A375 (cell line): Measurements from ENCODE around the gene TM6SF1.

DNA sequence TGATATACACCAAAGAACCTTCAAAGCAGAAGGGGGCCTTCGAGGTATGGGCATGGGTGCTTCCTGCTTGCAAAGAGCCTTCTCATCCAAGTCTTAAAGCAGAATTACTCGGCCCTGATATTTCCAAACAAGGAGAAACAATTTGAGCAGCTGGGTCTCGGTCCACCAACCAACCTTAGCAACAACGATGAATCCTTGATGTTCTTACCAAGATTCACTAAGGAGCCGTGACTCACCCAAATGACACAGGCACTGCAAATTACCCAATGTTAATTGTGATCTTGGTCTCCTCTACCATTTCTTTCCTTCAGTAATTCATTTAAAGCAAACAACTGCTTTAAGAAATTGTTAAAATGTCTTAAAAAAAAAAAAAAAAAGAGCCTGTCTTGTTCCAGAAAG, 7.7 kb downstream of the HOMER2 start:
- RAMPAGE, long total RNA: no peak

- RAMPAGE, long total RNA: no peak
These were observed 4.5 kb downstream of the RAMAC start for GRCh38 chr15:82990425-82991023.

GRCh38 chr15:83063034-83063639, 3.9 kb downstream of the BTBD1 start:
- RAMPAGE, long total RNA: no peak

GRCh38 chr15:83106990-83108113, at the start of gene TM6SF1:
Gene TM6SF1 (plus strand): TSS chr15:83107645.
- RAMPAGE, long total RNA: no peak

GRCh38 chr15:83157717-83158110, 49.9 kb downstream of the HDGFL3 start:
- RAMPAGE, long total RNA: no peak

GRCh38 chr15:83206413-83206739, 1.2 kb downstream of the HDGFL3 start:
- RAMPAGE, long total RNA: no peak

DNA sequence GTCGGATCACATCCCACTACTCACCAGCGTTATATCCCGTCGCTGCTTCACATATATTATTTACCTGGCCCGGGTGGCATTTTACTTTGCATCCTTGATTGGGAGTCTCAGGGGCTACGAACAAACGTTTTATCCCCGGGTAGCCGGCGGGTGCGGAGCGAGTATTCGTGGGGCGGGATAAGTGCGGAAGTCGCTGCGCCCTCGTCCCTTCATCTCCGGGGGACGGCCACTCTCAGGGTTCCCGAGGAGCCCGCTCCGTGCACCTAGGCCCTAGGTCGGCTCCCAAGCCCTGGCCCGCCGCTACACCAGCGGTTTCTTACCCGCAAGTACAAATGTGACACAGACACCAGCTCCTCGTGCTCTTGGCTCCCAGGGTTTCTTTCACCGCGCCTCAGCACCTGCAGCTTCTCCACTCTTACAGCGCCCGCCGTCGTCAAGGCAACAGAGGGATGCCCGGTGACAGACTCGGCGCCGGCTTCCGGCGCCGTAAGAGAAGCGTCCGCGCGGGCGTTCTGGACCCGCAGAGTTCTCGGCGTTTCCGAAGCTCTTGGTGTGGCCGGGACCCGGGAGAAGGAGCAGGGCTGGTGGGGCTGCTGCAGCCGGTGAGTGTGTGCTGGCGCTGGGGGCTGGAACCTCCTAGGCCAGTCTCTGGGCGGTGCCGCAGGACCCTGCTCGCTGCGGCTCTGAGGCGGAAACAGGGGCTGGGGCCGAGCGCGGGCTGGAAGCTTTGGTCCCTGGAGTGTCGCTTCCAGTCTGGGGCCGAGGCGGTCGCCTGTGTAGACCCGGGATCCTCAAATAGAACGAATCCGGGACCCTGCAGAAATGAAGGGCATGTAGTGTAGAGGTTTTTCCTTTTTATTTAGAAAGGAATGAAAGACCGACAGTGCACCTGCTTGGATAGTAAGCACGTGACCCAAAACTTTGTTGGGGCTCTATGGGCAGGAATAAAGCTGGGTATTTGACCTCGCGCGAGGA, 155.6 kb upstream of the GOLGA6L4 start:
- RAMPAGE, long total RNA: no peak

DNA sequence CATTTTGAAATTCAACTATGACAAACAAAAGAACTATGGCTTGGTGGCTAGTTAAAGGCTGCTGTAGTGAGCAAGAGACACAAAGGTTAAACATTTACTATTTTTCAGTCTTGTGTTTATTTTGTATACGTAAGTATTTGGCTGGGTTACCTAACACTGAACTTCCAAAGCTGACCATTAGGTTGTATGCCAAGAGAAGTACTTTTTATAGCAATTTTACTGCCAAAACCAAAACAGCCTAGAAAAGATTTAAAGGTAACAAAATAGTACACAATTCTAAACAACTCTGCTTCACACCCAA, 69.1 kb upstream of the ZSCAN2 start:
- RAMPAGE, long total RNA: no peak

GRCh38 chr15:84566038-84566589, 34.7 kb upstream of the ZSCAN2 start:
- RAMPAGE, long total RNA: no peak

DNA sequence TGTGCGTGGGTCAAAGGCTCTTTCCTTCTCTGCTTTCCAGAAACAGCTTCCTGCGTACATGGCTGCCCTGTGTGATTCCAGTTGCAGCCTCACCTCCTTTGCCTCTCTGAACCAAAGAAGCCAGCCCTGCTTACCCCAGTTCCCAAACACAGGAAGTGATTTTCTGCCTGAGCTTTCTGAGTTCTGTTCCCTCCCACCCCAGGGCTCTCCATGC, 15.4 kb downstream of the ZSCAN2 start:
- RAMPAGE, long total RNA: no peak

DNA sequence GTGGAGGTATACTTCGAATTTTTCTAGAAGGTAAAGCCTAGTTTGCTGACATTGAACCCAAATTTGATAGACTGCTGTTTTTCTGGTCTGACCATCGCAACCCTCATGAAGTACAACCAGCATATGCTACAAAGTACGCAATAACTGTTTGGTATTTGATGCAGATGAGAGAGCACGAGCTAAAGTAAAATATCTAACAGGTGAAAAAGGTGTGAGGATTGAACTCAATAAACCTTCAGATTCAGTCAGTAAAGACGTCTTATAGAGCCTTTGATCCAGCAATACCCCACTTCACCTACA, 19.7 kb downstream of the WDR73 start:
- RAMPAGE, long total RNA: no peak

- RAMPAGE, long total RNA: no peak
These were observed 10.4 kb downstream of the WDR73 start for GRCh38 chr15:84643372-84644325.

DNA sequence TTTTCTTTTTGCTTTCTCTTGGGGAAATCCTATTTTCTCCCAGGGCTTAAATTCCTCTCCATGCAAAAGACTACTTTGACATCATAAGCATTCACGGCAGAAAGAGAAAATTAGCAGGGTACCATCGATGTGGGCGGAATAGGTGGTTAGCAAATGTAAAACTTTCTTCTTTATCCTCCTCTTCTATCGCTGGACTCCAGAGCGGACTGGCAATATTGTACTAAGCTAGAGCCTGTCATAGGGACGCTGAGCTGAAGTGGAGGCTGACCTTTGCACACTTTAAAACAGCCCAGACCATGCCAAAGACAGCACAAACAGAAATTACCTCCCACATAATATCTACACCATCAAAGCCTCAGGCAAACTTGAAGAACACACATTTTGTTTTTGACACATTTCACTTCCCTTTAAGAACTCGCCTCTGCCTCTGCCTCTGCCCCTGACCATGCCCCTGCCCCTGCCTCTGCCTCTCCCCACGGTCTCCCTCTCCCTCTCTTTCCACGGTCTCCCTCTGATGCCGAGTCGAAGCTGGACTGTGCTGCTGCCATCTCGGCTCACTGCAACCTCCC, 13.9 kb upstream of the NMB start:
- RAMPAGE, long total RNA: no peak

- RAMPAGE, long total RNA: no peak
These were observed 2.4 kb downstream of the SEC11A start for GRCh38 chr15:84713481-84713997.

GRCh38 chr15:84904416-84904895, 20.0 kb downstream of the SLC28A1 start:
- RAMPAGE, long total RNA: no peak

DNA sequence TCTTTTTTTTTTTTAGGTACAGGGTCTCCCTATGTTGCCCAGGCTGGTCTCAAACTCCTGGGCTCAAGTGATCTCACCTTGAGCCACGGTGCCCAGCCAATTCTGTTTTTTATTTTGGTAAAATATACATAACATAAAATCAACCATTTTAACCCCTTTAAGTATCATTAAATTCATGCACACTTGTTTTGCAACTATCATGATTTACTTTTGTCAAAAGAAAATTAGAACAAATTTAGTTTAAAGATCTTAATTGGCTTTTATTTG, 22.1 kb downstream of the SLC28A1 start:
- RAMPAGE, long total RNA: no peak

DNA sequence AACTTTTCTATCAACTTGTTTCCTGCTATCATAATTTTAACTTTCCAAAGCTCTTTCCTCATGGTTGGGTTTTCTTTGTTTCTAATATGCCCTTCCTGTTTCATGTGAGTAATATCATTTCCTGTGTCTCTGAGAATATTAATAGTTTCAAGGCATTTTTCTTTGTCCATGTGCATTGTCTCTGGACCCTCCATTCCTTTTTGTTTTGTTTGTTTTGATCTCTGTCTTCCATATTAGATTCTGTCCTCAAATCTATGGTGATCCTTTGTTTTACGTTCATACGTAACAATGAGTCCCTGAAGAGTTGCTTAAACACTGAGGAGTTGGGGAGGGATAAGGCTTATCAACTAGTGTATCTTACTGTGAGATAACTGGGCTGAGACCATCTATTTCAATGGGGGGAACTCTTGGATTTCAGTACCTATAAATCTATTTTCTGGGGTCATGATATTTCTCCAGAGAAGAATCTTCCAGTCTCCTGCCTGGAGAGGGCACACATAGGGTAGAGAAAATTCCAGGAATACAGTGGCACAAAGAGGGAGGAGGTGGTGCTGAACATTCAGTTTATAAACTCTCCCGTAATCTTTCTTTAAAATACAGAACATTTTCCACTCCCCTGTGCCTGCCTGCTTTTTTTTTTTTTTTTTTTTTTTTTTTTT, 21.9 kb upstream of the PDE8A start:
- RAMPAGE, long total RNA: no peak

DNA sequence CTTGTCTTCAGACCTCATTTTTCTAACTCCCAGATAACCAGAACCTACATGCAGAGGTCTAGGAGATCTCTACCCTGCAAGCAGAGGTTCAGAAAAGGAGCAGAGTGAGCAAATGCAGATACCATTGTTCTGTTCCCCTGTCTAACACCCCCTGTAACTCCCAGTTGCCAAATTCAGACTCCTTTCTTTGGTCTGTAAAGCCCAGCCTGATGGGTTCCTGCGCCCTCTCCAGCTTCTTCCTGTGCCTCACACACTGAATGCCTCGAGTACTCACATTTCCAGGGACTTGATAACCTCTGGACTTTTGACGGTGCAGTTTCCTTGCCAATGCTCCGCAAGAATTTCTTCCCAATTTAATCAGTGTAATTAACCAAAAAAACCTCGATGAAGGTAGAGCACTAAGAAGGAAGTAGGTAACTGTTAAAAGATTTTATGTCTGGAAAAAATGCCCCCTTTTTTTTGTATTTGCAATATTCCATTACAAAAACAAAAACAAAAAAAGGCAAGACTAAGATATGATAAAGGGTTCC, 19.3 kb downstream of the PDE8A start:
- RAMPAGE, long total RNA: no peak

DNA sequence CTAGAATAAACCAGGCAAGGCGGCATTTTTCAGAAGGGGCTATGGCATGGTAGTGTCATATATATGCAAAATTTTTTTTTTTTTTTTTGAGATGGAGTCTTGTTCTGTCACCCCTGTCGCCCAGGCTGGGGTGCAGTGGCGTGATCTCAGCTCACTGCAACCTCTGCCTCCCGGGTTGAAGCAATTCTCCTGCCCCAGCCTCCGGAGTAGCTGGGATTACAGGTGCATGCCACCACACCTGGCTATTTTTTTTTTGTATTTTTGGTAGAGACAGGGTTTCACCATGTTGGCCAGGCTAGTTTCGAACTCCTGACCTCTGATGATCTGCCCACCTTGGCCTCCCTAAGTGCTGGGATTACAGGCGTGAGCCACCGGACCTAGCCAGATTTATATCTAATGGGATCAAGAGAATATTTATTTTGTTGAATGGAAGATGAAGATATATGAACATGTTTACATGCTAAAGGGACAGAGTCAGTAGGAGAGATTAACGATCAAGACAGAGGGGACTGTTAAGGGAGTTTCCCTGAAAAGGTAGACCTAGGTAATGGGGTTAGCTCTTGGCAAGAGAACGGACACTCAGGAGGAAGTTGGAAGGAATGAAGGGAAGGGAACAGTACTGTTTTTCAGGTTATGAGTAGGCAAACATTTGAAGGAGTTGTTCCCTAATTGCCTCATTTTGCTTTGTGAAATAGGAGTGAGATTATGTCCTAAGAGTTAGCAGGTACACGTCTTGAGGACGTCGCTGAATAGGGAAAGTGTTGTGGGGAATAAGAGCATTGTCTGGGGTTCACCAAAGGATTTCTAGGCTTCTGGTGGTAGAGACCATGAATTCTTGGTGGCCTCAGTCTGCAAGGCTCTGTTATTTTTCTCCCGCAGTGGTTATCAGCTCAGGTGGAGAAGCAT, 41.1 kb downstream of the PDE8A start:
- RAMPAGE, long total RNA: no peak

GRCh38 chr15:85023376-85024395, 42.0 kb downstream of the PDE8A start:
- RAMPAGE, long total RNA: no peak